Vermiform appendix (tissue), 1 donor: ENCODE measurements around a stretch of chr16.

GRCh38 chr16:17302985-17303422 is 167.8 kb downstream of the XYLT1 start:
- PRO-cap = unidirectional peak, plus-strand start at chr16:17303344

GRCh38 chr16:17328790-17329329 is 141.9 kb downstream of the XYLT1 start:
- PRO-cap = no peak

DNA sequence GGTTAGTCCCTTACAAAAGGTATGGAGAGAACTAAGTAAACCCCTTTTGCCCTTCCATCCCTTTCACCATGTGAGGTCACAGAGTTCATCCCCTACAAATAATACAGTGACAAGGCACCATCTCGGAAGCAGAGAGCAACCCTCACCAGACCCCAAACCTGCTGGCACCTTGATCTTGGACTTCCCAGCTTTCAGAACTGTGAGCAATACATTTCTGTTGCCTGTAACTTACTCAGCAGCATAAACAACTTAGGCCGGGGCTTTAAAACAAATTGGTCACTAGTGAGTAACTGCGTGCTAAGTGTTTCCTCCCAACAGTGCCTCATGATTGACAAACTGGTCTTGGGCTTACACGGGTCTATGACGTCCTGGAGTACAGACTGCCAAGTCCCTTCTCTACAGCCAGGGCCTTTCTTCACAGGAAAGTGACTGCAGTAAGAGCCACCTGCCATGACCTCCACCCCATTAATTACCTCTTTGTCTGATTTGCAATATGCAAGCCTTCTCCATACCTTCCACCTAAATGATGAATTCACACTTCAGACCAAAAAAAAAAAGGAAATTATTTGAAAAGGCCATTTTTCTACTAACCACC is 136.7 kb downstream of the XYLT1 start:
- PRO-cap = no peak

GRCh38 chr16:17346449-17347673 is 123.9 kb downstream of the XYLT1 start:
- PRO-cap = bidirectional peak, plus-strand start at chr16:17346901, minus-strand start at chr16:17346745

DNA sequence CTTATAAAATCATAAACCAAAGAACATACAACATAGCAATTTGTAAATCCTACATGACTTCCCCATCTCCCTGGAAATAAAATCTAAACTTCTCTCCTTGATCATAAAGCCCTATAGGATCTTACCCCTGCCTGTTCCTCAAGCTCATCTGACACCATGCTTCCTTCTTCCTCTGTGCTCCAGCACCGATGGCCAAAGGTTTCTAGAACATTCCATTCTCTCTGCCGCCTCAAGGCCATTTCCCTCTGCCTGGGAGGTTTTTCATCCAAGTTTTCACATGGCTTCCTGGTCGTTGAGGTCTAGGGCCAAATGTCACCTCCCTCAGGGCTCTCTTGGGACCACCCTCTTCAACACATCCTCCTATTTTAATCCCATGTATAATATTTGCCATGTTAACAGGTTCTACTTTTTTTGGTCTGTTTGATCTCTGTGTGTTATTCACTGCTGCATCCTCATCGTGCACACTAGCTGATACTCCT is 78.7 kb downstream of the XYLT1 start:
- PRO-cap = no peak

DNA sequence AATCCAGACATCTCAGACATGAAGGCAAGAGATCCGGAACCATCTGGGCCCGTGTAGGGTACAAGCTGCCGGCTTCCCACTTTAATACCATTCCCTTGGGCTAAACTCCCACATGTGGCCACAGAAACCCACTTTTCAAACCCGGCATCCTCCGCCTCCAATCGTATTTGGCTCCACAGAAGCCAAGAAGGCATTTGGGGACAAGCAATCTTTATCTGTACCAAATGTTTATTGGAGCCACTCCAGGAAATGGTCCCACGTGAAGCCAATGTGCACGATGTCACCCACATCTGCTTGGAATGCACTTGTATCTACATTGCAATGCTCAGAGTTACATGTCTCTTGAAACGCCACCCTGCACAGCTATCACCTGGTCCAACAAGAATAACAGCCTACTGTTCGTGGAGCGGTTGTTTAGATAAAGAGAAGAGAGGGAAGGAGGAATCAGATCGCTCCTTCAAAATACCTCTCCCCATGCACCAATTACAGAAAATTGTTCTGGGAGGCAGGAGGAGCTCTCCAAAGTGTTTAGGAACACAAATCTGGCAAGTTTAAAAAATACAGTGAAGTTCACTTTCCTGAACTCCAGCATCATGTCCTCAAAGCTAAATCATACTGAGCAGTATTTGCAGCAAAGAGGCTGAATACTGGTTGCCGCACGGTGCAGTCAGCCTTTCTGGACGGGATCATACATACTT is 33.4 kb downstream of the XYLT1 start:
- PRO-cap = no peak

GRCh38 chr16:17939623-17940212 is 396.8 kb downstream of the NPIPA8 start:
- PRO-cap = unidirectional peak, minus-strand start at chr16:17939880

GRCh38 chr16:18789130-18789668 is 935 bp downstream of the RPS15A start:
- PRO-cap = unidirectional peak, plus-strand start at chr16:18789503

GRCh38 chr16:18800042-18800464 is 1.3 kb downstream of the ARL6IP1 start:
- PRO-cap = no peak

- PRO-cap = no peak
Observed at GRCh38 chr16:18959122-18959644, 24.6 kb upstream of the TMC7 start.

DNA sequence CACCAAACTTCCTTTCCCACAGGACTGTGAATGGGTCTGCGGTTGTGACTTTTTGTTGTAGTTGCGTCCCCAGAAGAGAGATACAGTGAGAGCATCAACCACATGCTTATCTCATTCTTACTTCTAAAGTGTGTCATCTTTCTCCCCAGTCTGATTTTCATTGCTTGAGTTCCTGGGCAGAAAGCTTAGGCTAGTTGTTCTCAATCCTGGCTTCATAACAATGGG is 13.5 kb downstream of the ITPRIPL2 start:
- PRO-cap = unidirectional peak, minus-strand start at position 54 of the sequence

GRCh38 chr16:19183662-19184174 is 15.7 kb downstream of the SYT17 start:
- PRO-cap = no peak

- PRO-cap = no peak
Observed at GRCh38 chr16:19291353-19291836, 5.9 kb downstream of the CLEC19A start.

DNA sequence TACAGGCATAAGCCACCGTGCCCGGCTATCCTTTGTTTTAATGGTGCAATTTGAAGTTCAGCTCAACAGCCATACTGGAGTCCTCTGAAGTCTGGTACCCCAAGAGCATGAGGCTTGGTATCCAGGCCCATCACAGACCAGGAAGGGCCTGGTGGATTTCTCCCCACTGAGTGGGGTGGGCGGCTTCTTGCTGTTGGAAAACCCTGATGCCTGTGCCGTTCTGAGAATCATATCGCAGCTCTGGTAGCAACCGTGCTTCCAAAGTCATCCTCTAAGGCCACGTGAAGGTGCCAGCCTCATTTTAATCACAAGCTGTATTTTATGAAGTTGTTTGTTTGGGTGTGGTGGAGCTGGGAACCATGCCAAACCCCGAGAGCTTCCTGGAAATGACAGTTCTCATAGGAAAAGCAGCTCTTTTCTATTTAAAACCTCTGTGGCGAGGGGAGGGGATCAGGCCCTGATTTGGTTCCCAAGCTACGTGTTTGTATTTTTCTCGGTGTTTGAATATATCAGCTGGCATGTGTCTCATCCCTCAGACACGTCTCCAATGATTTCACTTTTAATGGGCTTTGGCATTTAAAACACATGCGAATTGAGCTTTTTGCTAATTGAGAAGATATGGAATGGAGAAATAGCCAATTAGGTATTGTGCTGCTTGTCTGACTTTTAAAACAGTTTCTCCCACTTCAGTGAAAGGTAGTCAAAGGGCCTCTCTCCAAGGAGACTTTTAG is 21.7 kb downstream of the KNOP1 start:
- PRO-cap = unidirectional peak, minus-strand start at position 273 of the sequence

GRCh38 chr16:19697802-19698560 is 20.0 kb downstream of the KNOP1 start:
- PRO-cap = no peak

- PRO-cap = no peak
Observed at GRCh38 chr16:19704534-19704858, 13.5 kb downstream of the KNOP1 start.

GRCh38 chr16:19713948-19714988 is 3.8 kb downstream of the KNOP1 start:
- PRO-cap = no peak

DNA sequence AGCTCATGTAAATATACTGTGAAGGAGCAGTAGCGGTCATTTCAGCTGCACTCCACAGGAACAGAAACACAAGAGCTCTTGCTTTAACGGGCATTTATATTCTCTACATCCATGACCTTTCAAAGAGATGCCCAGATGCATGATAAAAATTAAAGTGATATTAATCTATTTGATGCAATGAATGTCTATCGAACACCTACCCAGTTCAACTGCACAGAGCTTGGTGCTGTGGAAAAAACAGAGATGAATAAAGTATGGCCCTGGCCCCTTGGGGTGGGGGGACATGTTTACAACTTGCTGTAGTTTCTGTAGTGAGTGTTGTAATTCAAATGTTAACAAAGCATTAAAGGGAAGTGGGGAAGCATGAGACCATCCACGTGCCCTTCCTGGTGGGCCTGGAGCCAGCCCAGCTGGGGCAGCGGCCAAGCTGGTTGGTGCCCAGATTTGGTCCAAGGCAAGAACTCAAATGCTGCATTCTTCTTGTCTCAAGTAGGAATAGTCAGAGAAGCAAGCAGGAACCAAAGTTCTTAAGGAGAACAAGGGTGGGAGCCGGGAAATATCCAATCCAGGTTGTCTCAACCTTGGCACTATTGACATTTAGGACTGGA is 48.0 kb downstream of the IQCK start:
- PRO-cap = no peak

- PRO-cap = no peak
Observed at GRCh38 chr16:19804883-19805485, 79.7 kb downstream of the GPRC5B start.

DNA sequence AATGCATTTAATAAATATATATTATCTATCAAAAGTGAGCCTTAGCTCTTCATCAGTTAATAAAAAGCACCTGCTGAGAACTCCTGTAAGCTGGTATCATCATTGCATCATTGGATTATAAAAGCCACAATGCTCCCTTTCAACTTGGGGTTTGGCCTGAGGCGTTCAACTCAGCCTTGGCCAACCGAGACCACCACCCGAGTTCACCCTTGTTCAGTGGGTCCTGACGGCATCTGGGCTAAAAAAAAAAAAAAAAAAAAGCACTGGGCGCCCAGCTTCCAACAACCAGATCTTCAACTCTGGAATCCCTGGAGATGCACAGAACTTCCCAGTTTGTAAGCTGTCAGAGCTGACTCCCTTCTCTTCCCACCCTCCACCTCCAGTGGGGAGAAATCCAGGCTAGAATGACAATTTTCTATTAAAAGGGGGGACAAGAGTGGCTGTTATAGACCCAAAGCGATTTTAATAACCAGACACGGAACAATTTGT is 27.1 kb downstream of the GPRC5B start:
- PRO-cap = no peak